Colic lymph node (tissue), 1 donor: ENCODE measurements around the genes ACSL6, CSF2, SLC22A4 and IL13.

DNA sequence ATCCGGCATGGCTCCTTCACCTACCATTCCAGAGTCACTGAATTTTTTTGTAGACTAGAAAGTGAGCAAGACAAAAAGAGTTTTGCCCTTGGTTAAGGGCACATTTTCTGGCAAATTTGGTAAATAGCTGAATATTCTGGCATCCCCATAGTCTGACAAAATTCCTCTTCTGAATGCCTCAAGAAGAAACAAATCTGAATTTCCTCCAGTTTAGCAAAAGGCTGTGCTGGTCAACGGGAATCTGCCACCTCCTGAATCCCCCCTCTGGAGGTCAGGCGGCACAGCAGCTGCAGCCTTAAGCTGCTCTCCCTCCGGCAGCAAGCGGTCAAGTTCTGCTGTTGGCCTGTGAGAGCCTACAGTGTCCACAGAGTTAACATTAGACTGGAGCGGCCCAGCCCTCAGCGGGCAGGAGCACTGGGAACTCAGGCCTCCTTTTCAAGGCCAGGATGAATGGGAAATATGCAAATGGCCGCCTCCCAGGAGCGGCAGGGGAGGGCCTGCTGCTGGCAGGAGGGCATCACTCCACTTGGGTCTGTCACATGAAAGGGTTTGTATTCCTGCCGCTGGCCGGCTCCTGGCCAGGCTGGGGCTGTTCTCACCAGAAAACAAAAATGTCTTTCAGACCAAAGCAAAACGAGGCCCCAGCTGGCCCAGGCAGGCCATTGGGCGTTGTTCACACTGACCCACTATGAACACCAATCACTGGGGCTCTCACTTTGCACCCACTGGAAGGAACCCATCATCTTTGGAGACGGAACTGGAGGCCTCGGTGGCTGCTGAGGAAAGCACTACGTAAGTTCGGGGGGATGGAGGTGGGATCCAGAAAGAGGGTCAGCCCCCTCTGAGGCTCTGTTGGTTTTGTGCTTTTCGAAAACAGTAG is 8.2 kb downstream of the ACSL6 start:
- PRO-cap, result no peak

DNA sequence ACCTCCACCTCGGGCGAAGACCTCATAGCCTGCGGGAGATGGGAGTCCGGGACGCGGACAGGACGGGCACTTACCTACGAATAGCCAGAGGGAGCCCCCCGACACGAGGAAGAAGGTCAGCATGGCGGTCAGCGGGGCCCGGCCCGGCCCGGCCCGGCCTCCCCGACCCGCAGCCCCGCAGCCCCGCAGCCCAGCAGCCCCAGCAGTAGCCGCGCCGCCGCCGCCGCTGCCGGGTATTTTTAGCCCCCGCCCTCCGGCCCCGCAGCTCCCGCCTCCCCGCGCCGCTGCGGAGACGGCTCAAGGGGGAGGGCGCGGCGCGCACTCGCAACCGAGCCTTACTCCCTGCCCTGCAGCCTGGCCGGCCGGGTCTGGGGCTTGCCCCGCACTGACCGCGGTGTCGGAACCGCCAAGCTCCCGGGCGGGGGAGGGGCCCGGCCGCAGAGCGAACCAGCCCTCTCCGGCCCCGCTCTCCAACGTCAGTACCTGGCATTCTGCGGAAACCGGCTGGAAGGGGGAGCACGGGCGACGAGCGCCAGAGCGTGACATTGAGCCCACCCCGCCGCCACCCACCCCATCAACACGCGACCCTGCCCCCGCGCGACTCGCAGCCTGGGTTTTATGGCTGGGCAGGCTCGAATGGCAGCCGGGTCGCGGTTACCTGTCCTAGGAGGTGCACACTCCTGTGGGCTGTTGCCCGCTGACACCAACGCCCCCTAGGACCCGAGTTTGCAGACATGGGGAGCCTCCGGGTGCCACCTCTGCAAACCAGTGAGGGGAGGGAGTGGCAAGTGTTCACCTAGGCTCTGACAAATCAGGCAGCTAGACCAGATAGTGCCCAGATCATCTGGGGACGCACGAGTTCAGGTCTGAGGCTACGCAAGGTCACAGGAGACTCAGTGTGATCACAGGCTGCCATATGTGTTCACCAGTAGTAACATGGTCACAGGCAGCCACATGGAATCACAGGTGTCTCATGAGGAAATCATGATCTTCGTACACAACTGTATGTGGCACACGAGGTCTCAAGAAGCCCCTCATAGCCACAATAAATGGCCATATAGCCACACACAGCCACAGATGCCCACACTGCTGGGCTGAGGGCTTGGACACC is at the start of gene ACSL6:
Gene ACSL6 (minus strand): TSS at position 228 of the 1,111 bp plus-strand sequence.
- PRO-cap, result no peak

GRCh38 chr5:132053942-132054648 is 6.4 kb upstream of the IL3 start:
- PRO-cap, result no peak

DNA sequence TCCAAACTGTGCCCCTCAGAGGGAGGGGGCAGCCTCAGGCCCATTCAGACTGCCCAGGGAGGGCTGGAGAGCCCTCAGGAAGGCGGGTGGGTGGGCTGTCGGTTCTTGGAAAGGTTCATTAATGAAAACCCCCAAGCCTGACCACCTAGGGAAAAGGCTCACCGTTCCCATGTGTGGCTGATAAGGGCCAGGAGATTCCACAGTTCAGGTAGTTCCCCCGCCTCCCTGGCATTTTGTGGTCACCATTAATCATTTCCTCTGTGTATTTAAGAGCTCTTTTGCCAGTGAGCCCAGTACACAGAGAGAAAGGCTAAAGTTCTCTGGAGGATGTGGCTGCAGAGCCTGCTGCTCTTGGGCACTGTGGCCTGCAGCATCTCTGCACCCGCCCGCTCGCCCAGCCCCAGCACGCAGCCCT is at the start of gene CSF2:
Gene CSF2 (plus strand): TSS at position 293 of the 415 bp plus-strand sequence.
- PRO-cap, result no peak

DNA sequence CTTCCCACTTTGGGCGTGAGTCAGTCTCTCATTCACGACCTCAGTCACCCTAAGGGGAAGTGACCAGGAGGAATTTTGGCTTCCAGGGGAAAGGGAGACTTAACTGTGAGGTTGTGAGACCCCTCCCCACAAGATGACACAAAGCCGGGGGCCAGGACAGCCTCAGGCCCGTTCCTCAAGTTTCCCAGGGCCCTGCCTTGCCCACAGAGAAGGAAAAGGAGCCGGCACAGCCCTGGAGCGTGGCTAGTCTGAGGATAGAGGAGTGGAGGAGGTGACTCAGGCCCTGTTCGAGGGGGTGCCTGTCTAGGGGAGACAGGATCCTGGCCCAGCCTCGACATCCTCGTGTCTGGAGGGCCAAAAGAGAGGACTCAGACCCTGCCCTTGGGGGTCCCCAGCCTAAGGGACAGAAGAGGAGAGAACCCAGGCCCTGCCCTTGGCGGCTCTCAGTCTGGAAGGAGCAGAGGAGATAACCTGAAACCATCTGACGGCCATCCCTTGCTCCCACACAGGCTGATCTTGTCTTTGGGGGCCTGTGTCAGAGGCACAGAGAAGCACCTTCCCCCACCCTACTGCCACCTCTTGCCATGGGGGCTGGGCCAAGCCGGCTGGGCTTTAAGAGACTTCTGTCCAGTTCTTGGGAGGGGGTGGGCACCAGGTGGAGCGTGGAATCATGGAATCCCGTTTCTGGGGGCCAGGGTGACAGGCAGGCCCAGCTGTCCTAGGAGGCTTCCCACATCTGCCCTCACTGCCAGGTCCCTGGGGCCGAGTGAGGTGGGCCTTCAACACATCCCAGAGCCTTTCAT is 1.0 kb downstream of the PDLIM4 start:
- PRO-cap, result unidirectional peak, minus-strand start at position 250 of the sequence

- PRO-cap, result bidirectional peak, plus-strand start at chr5:132294394, minus-strand start at chr5:132294246
Observed at GRCh38 chr5:132294327-132294685, at the start of gene SLC22A4. TSS of gene SLC22A4 (plus strand) at chr5:132294394.

GRCh38 chr5:132394362-132395583 is 25.3 kb downstream of the SLC22A5 start:
- PRO-cap, result no peak

DNA sequence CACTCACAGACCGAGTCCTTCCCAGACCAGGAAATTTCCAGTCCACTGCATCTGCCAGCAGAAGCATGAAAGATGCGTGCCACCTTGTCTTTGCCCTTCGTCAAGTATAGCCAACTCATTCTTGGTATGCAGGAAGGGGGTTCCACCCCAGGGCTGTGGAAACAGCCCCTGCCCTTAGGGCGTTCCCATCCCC is 42.1 kb downstream of the SLC22A5 start:
- PRO-cap, result bidirectional peak, plus-strand start outside the sequence, minus-strand start at position 108 of the sequence

- PRO-cap, result bidirectional peak, plus-strand start at chr5:132420949, minus-strand start at chr5:132420959
Observed at GRCh38 chr5:132420339-132421399, 51.2 kb downstream of the SLC22A5 start.

- PRO-cap, result no peak
Observed at GRCh38 chr5:132434530-132435473, 55.8 kb downstream of the IRF1 start.

DNA sequence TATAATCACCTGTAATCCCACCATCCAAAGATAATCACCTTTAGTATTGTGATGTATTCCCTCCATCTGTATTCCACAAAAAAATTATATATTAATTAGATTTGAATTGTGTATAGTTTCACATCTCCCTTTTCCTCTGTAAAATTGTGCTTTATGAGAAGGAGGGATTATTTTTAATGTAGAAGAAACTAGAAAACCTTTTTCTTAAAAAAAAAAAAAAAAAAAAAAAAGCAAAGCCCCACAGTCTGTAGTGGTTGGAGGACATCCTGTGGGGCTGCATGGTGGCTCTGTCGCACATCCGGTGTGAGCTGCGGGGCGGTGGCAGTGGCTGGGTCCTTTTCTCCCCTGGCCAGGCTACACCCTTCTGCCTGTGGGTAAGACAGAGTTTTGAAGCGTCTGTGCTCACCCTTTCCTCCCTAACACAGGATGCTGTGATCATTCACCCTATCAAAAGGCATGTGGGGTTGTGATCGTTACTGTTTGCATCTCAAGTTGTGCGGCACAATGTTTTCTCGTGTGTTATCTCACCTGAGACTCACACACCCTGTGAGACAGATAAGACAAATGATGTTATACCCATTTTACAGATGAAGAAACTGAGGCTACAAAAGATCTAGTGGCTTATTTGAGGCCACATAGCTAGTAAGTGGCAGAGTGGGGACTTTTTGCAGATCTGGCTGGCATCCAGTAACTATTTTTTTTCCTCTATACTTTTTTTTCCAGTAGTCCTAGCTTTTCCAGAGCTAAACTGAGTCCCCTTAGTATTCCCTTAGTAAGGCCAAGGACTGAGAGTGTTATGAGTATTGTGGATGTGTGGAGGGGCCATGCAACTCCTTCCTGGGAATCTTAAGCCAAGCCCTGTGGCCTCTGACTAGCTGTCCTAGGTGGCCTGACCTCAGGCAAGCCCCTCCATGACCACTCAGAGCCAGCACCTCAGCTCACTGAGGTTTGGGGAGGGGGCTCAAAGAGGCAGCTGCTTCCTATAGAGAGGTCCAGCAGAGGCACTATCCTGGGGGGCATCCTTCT is 17.5 kb downstream of the IRF1 start:
- PRO-cap, result bidirectional peak, plus-strand start at position 382 of the sequence, minus-strand start at position 370 of the sequence; bidirectional peak, plus-strand start at position 507 of the sequence, minus-strand start at position 423 of the sequence

DNA sequence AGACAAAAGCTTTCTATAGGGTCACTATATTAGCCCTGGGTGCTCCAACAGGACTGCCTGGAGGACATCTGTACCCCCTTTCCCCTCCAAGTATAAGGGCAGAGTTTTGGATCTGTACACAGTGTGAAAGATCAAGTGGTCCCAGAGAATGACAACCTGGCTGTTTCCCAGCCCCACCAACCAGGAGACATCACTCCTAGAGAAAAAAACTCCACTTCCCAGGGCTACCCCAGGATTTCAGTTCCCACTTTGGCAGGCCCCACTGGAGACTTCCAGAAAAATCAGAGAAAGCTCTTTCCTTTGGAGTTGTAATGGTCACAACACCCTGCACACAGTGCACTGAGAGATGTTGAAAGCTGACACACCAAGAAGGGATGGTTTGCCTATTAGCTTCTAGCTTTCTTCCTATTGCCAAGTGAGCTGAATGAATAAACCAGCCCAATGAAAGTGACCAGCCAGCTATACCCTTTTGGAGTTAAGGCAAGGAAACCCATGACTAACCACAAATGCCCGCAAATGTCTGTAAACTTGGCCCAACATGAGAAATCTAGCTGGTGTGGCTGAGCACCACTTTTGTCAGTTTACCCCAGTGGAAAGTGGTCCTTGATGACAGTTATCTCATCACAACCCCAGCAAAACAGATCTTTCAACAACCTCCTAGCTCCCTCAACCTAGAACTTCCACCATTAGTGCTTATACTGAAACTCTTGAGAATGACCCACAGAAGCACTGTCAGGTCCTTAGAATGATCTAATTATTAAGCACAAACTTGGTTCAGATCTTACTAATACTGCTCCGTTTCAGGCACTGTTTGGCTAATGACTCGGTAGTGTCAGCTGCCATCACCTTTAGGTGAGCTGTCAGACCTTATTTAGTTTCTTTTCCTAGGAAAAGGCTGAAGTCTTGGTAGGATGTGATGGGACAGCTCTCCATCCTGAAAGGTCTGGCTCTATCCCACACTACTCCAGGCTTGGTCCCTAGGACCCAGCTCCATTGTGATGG is 11.3 kb downstream of the IRF1 start:
- PRO-cap, result no peak

GRCh38 chr5:132496698-132497605 is 6.4 kb upstream of the IRF1 start:
- PRO-cap, result bidirectional peak, plus-strand start at chr5:132497063, minus-strand start at chr5:132496875

DNA sequence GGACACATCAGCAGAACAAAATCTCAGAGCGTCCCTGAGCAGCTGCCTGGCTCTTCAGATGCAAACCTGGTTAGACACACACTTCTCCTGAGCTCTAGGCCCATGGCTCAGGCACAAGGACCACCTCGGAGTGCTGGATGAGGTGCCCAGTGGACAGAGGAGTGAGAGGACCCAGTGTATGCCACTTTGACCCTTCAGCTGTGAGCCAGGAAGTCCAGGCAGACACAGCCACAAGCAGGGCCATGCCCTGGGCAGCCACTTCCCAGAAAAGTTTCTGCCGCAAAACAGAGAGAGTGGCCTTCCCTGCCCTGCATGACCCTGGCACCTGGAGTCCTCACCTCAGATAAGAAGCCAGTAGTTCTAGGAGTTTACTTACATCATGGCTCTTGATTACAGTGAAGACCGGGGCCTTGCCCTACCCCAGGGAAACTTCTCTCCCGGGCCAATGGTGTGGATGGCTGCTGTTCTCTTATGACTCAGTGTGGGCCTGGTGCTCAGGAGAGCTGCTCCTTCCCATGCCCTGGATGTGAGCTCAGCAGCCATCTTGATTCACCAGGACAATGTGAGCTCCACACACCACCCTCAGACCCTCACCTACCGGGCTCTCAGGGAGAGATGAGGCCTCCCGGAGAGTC is 11.4 kb upstream of the IRF1 start:
- PRO-cap, result no peak

- PRO-cap, result no peak
Observed at GRCh38 chr5:132657997-132658403, at the start of gene IL13. TSS of gene IL13 (plus strand) at chr5:132658173.

- PRO-cap, result no peak
Observed at GRCh38 chr5:132687926-132688419, 14.2 kb downstream of the IL4 start.

DNA sequence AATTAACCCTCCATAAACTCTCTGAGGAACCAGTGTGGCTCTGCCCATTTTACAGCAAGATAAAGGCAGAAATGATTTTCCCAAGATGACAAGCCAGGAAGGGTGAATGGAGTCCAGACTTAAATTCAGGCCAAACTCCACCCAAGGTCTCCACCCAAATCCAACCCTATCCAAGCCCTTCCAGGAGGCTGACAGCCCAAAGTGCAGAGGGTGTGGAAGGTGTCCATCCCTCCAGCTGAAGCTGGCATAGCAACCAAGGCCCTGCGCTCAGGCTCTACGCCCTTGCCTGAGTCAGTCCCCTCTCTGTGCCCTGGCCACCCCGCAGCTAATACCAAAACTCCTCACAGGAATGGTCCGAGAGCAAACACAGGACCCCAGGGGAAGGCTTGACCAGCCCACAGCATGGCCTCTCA is 2.2 kb downstream of the SEPTIN8 start:
- PRO-cap, result no peak

DNA sequence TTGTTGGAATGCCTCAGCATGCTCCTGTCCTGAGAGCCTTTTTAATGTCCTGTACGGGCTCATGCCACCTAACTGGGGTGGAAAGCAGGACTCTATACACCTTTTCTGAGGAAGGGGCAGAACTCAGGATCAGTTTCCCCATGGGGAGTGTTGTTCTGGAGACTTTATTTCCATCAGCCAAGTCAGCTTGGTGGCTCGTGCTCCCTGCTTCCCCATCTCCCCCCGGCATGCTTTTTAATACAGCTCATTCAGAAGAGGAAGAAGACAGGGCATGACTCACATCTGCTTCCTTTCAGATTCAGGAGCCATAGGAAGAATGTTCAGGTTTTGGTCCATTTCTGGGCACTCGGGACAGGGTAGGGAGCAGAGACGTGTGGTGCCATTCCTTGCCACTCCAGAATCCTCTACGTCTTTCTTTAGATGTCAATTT is 5.1 kb upstream of the SEPTIN8 start:
- PRO-cap, result no peak

DNA sequence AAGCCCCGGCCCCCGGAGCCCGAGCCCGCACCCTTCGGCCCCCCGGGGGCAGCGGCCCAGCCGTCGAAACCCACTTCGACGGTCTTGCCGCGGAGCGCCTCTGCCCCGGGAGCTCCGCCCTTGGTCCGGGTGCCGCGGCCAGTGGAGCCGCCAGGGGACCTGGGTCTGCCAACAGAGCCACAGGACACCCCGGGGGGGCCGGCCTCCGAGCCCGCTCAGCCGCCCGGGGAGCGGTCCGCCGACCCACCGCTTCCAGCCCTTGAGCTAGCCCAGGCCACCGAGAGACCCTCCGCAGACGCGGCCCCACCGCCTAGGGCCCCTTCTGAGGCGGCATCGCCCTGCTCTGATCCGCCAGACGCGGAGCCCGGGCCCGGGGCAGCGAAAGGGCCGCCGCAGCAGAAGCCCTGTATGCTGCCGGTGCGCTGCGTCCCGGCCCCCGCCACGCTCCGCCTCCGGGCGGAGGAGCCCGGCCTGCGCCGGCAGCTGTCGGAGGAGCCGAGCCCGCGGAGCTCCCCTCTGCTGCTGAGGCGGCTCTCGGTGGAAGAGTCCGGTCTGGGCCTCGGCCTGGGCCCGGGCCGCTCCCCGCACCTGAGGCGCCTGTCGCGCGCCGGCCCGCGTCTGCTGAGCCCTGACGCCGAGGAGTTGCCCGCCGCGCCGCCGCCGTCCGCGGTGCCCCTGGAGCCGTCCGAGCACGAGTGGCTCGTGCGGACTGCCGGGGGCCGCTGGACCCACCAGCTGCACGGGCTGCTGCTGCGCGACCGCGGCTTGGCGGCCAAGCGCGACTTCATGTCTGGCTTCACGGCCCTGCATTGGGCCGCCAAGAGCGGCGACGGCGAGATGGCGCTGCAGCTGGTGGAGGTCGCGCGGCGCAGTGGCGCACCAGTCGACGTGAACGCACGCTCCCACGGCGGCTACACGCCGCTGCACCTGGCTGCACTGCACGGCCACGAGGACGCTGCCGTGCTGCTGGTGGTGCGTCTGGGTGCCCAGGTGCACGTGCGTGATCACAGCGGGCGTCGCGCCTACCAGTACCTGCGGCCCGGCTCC is 1.1 kb downstream of the SOWAHA start:
- PRO-cap, result no peak

GRCh38 chr5:132828481-132829640 is 1.6 kb downstream of the SHROOM1 start:
- PRO-cap, result no peak